Skeletal muscle cell (primary cell): ENCODE measurements around a stretch of chr18.

GRCh38 chr18:77130009-77130618 lies 2.5 kb downstream of the MBP start:
- RRBS = no CpG with 5 or more reads among the region's 14 CpGs

- RRBS = no CpG with 5 or more reads among the region's 7 CpGs
These were observed 384.8 kb downstream of the GALR1 start for GRCh38 chr18:77634480-77634873.

- RRBS = 2% methylated on average over 27 of the region's 57 CpGs
These were observed 650.4 kb downstream of the GALR1 start for GRCh38 chr18:77899935-77900557.

DNA sequence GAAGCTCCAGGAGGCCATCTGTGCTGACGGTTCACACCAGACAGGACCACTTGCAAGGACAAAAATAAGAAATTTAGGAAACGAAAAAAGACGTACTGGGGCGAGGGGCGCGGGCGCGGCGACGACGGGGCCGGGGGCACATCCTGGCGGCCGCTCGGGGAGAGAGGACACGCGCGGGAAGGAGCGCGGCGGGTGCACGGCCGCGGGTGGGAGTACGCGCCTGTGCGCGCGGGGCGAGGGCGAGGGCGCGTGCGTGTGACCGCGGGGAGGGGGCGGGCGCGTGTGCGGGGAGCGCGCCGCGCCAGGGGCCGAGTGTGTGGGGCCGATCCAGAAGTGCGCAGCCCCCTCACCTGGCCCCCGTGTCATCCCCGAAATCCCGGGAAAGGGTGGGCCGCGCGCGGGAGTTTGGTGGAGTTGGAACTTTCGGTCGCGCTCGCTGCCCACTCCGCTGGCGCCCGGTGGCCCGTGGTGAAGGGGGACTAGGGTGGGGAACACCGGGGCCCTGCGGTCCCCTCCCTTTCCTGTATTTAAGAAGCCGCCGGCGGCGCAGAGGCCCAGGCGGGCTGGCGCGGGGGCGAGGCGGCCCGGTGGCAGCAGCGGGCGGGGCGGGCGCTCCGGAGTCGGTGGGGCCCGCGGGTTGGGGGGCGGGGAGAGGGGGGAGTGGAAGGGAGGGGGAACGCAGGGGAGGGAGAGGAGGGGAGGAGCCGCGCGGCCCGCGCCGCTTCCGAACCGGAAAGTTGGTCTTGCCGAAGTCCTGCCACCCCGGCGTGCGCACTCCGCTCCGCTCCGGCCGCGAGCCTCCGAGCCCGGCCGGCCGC lies 719 bp upstream of the SALL3 start:
- RRBS = 1% methylated on average over 25 of the region's 105 CpGs

GRCh38 chr18:79217894-79219083 lies 149.1 kb downstream of the ATP9B start:
- RRBS = 94% methylated on average over 2 of the region's 27 CpGs

DNA sequence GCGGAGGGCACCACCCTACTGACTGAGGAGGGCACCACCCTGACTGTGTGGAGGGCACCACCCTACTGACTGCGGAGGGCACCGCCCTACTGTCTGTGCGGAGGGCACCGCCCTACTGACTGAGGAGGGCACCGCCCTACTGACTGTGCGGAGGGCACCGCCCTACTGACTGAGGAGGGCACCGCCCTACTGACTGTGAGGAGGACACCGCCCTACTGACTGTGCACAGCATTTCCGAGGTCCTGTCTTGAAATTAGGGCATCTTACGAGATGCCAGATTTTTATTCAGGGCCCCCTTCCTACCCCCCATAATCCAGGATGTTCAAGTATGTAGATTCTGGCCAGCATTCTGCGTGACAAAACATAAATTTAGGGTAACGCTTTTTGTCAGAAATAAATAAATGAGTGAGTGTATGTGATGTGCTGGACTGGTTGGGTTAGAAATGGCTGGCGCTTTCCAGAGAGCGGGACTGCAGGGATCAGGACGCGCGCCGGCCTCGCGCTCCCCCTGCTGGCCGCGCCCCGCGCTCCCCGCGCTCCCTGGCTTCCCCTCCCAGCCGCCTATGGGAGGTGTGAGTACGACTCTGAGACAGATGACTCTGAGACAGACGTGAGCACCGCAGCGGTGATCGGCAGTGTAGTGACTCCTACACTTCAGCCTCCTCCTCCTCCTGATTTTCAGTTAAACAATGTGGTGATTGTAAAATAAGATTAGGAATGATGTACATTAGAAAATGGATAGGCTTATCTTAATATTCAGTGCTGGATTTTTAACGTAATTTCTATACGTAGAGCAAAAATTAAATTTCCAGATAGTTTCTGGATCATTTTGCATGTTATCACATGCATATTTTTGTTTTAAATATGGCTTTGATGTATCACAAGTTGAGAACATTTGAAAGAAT lies 149.3 kb upstream of the NFATC1 start:
- RRBS = no CpG with 5 or more reads among the region's 36 CpGs

DNA sequence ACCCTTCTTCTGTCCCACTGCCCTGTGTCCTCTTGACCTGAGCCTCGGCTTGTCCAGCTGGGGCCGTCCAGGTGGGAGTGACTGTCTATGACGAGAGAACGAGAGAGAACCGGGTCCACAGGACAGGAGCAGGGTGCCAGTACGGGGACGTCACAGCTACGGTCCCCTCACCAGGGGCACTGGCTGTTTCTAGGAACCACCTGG lies 13.0 kb upstream of the NFATC1 start:
- RRBS = no CpG with 5 or more reads among the region's 8 CpGs

- RRBS = no CpG with 5 or more reads among the region's 24 CpGs
These were observed 2.5 kb upstream of the NFATC1 start for GRCh38 chr18:79393290-79393584.

DNA sequence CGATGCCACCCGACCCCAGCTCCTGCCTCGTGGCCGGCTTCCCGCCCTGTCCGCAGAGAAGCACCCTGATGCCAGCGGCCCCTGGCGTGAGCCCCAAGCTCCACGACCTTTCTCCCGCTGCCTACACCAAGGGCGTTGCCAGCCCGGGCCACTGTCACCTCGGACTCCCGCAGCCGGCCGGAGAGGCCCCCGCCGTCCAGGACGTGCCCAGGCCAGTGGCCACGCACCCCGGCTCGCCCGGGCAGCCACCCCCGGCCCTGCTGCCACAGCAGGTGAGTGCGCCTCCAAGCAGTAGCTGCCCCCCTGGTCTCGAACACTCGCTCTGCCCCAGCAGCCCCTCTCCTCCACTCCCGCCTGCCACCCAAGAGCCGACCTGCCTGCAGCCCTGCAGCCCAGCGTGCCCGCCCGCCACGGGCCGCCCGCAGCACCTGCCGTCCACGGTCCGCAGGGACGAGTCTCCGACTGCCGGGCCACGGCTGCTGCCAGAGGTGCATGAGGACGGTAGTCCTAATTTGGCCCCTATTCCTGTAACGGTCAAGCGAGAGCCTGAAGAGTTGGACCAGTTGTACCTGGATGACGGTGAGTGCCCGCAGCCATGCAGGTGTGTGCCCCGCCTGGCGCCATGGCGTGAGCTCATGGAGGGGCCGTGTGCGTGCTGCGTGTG lies 90.8 kb downstream of the NFATC1 start:
- RRBS = 57% methylated on average over 10 of the region's 53 CpGs

GRCh38 chr18:79495987-79496553 lies 100.3 kb downstream of the NFATC1 start:
- RRBS = 67% methylated on average over 5 of the region's 27 CpGs

- RRBS = no CpG with 5 or more reads among the region's 34 CpGs
These were observed 131.5 kb downstream of the NFATC1 start for GRCh38 chr18:79526917-79527854.

DNA sequence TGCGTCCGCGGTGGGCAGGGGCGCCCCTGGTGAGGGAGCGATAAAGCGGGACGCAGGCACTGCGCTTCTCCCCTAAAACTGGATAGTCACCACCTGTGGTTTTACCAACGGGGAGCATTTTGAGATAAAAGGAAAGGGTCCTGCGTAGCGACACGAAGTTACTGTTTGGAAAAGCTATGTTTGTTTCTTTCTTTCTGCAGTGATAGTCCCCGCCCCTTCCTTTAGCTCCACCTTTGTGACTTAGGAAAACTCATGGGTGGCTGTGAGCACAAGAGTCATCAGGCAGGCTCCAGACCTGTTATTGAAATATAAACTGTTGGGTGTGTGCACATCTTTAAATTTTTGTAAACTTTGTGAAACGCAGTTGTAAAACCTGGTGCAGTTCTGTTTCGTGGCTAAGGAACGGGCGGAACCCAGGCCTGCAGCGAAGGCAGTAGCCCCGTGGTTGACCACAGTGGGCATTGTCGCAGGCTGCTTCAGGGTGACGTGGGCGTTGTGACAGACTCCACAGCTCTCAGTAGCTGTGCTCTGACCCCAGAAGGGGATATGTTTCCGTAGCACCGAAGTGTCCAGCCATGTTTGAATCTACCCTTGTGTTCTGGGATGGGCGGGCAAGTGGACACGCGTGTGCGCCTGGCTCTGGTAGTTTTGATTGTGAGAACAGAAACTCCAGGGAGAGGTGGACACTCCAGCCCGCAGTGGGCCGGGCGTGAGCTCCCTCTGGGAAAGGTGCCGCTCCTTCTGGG lies 905 bp downstream of the CTDP1 start:
- RRBS = no CpG with 5 or more reads among the region's 32 CpGs

DNA sequence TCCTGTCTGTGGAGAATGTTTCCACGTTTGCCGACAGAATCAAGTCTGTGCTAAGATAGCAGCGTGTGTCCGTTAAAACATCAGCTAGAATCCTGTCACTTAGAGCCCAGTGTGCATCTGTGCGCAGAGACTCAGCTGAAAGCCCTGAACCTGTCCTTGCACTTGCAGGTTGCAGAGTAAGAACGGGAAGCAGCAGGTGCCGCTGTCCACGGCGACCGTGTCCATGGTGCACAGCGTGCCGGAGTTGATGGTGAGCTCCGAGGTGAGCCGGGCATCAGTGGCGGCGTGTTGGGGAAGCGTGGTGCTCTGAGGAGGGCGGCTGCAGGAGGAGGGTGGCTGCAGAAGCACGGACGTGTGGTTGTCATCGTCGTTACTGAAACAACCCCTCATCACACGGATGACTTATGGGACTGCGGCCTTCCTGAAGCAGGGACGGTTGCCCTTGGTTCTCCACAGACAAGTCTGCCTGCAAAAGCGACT lies 16.2 kb downstream of the CTDP1 start:
- RRBS = no CpG with 5 or more reads among the region's 26 CpGs

DNA sequence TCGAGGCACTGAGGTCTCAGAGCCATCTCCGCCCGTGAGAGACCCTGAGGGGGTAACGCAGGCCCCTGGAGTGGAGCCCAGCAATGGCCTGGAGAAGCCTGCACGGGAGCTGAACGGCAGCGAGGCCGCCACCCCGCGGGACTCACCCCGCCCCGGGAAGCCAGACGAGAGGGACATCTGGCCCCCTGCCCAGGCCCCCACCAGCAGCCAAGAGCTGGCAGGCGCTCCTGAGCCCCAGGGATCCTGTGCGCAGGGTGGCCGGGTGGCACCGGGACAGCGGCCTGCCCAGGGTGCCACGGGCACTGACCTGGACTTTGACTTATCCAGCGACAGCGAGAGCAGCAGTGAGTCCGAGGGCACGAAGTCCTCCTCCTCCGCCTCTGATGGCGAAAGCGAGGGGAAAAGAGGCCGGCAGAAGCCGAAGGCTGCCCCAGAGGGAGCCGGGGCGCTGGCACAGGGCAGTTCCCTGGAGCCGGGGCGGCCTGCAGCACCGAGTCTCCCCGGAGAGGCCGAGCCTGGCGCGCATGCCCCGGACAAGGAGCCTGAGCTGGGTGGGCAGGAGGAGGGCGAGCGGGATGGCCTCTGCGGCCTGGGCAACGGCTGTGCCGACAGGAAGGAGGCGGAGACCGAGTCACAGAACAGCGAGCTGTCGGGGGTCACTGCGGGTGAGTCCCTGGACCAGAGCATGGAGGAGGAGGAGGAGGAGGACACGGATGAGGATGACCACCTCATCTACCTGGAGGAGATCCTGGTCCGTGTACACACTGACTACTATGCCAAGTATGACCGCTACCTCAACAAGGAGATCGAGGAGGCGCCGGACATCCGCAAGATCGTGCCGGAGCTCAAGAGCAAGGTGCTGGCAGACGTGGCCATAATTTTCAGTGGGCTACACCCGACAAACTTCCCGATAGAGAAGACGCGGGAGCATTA lies 35.2 kb downstream of the CTDP1 start:
- RRBS = no CpG with 5 or more reads among the region's 62 CpGs

GRCh38 chr18:79825713-79826298 lies 28.1 kb downstream of the KCNG2 start:
- RRBS = 78% methylated on average over 4 of the region's 32 CpGs

DNA sequence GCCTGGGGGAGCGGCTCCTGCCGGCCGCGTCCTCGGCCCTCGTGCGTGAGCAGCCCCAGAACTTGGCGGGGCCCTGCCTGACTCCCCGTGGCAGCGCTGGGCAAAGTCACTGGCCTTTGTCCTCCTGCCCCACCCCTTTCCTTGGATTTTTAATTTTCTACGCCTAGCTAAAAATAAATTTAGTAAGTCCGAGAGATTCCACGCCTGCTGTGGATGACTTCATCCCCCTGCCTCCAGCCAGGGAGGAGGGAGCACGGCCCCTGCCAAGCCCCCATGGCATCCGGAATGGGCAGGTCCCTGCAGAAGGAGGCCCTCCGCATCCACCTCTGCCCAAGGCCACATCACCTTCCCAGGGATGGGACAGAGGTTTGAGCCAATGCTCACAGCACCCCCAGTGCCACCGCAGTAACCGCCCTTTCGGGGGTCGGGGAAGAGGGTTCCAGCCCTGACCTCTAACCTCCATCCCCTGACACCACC lies 51.5 kb downstream of the SLC66A2 start:
- RRBS = no CpG with 5 or more reads among the region's 20 CpGs

- RRBS = 97% methylated on average over 6 of the region's 50 CpGs
These were observed 48.7 kb downstream of the SLC66A2 start for GRCh38 chr18:79902327-79903523.

DNA sequence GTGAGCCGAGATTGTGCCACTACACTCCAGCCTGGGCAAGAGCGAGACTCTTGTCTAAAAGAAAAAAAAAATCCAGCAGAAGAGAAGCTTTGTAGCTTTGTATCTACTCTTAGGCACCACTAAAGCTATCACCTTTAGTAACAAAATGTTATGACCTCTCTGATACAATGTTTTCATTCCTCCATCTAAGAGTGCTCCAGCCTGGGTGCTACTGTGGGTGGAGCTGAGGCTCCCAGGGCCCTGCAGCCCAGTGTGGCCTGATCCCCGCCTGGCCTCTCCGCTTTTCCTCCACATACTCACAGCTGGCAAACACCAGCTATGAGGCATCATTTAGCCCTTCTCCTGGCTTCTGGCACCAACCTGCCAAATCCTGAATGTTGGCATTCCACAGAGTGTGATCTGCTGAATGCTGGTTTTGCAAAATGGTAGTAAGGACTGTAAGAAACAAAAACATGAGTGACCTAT lies 4.5 kb downstream of the SLC66A2 start:
- RRBS = no CpG with 5 or more reads among the region's 4 CpGs

GRCh38 chr18:79948641-79949402 lies 2.6 kb downstream of the SLC66A2 start:
- RRBS = no CpG with 5 or more reads among the region's 24 CpGs

DNA sequence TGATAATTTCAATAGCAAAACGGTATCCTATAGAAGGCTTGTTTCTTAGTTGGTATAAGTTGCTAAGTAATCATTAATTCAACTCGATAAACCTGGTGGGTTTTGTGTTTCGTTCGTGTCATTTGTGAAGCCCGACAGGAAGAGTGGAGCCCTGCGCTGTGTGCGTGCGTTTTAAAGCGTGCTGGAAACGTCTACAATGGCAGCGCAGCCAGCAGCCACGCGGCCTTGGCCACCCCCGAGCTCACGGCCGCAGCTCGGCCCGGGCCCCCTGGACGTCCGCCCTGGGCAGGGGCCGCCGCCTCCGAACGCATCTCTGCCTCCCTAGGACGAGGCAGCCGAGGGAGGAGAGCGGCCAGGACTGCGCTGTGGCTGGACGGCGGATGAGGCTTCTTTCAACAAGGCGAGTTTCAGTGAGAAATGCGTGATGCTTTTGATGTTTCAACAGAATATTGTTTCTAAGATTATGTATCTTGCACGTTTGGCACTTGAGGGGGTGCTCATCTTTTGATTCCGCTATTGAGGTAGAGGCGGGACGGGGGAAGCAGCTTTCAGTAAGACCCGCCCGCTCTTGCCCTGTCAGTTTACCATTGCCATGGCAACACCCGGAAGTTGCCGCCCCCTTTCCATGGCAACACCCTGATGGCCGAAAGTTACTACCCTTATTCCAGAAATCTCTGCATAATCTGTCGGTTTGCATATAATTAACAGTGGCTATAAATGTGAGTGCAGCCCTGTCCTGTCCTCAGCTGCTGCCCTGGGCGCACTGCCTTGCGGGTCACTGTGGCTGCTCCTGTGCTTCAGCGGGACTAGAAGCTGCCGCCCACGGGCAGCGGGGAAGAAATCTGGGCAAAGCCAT lies 38.5 kb downstream of the ADNP2 start:
- RRBS = no CpG with 5 or more reads among the region's 48 CpGs